ENCODE data around the genes NME3, NTHL1, MLST8, RNPS1 and ABCA3.

- PRO-cap, 2 experiments, result no peak in any of the 2 experiments
These were observed 2.7 kb downstream of the NME3 start for GRCh38 chr16:1768427-1769167.

DNA sequence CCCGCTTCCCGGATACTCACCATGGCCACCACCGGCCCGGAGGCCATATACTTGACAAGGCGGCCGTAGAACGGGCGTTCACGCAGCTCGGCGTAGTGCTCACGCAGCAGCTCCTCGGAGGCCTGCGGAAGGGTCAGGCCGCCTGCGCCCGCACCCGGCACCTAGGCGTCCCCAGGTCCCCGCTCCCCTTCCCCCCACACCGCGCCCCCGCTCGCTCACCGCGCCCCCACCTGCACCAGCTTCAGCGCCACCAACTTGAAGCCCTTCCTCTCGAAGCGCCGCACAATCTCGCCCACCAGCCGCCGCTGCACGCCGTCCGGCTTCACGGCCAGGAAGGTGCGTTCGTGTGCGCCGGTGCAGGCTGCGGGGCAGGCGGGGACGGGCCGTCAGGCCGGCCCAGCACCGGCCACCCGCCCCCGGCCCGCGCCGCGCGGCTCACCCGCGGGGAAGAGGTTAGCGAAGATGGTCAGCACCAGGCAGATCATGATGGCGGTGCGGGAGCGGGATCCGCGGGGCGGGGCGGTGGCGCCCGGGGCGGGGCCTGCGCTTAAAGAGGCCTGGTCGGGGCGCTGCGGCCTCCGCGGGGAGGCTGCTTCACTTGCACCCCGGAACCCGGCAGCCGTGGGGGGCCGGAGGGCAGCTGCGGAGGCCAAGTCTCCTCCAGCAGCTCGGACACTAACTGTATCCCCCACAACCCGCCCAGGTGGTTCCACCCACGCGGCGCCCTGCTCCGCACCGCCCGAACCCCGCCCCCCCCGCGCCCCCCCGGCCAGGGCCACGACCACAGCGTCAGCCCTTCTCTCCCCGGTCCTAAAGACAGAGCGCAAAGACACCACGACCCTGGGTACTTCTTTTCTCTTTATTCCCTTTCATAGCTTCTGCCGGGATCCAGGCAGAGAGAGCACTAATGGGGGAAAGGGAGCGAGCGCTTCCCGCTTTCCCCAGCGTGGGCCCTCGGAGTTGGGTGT lies at the start of gene NME3:
Gene NME3, minus strand, starts transcription at position 494 of the 968 bp plus-strand sequence.
- PRO-cap, 2 experiments, result no peak in any of the 2 experiments

GRCh38 chr16:1779551-1779931 lies 2.8 kb downstream of the SPSB3 start:
- PRO-cap, 2 experiments, result no peak in any of the 2 experiments

DNA sequence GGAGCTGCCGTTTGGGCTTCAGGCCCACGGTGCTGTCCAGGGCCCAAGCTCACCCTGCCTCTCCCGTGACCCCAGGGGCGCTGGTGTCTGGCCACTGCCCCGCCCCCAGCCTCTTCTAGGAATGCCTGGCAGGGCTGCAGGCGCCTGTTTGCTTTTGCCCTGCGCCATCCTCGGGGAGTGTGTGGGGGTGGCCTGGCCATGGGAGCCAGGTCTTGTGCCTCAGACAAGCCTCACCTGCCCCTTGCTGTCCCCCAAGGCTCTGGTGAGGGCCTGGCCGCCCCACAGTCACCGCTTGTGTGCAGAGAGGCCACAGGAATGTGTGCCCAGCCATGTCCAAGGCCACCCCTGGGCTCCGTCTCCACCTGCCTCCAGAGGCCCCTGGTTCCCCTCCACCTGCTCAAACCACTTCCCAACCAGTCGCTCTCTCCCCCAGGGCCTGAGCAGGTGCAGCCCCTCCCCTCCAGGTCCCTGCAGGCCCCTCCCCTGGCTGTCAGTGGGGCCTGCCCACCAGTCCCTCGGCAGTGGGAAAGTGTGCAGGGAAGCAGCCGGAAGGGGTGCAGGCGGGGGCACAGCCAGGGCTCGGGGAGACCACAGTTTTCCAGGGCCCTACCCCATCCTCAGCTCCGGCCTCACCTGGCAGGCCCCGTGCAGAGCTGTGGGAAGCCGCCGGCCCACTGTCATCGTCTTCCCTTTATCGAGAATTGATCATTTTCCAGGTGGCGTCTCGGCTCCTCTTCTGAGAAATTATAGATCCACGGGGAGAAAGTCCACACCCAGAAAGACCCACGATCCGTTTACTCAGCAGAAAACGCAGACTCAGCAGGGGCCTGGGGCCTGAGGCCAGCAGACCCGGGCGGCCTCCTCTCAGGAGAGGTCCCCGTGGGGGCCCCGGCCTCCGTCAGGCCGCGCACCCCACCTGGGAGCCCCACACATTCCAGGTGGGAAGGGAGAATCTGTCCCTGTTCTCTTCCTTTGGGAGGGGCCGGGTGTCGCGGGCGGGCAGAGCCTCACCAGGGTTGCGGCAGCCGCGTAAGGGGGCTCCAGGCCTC lies 1.0 kb upstream of the IGFALS start:
- PRO-cap, 2 experiments, result no peak in any of the 2 experiments

- PRO-cap, 2 experiments, result no peak in any of the 2 experiments
These were observed 9.8 kb downstream of the HAGH start for GRCh38 chr16:1816696-1817446.

DNA sequence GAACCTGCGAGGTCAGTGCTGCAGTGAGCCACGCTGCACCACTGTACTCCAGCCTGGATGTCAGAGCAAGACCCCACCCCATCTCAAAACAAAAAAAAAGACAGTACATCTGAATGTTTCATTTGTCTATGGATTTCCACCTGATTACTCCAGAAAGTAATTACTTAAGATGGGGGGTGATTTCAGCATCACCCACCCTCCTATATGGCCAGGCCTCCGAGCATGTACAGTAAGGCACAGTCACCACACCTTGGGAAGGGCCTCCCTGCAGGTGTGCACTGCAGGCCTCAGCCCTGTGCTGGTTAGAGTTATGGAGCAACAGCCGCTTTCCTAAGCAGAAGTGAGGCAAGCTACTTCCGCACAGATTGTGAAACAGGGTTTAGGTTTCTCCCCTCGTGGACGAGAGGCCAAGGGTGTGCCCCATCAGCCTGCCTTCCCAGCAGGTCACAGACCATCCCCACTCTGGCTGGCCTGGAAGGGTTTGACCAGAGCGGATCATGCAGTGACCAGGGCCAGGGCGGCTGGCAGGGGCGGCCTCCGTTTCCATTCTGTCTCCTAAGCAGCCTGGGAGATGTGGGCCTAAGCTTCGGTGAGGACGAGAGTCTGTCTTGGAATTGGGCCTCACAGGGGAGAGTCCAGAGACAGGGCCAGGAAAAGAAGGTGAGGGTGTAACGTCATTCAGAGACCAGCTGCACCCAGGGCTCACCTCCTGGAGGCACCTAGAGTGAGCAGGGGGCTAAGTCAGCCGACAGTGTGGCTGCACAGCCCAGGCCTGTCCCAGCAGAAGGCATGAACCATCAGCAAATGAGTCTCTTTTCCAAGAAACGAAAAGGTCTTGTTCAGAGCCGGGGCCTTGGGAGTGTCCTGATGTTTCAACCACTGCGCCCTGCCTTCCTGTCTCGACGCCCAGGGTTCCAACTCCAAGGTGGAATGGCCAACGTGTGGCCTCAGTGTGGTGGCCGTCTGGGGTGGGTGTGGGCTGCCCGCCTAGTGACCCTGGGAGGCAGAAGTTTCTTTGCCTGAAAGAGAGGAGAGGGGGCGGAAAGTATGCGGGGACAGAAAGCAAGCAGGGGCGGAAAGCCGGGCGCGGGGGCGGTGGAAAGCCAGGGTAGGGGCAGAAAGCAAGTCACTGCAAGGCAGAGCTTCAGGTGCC lies 4.5 kb downstream of the MSRB1 start:
- PRO-cap, 2 experiments, result no peak in any of the 2 experiments

DNA sequence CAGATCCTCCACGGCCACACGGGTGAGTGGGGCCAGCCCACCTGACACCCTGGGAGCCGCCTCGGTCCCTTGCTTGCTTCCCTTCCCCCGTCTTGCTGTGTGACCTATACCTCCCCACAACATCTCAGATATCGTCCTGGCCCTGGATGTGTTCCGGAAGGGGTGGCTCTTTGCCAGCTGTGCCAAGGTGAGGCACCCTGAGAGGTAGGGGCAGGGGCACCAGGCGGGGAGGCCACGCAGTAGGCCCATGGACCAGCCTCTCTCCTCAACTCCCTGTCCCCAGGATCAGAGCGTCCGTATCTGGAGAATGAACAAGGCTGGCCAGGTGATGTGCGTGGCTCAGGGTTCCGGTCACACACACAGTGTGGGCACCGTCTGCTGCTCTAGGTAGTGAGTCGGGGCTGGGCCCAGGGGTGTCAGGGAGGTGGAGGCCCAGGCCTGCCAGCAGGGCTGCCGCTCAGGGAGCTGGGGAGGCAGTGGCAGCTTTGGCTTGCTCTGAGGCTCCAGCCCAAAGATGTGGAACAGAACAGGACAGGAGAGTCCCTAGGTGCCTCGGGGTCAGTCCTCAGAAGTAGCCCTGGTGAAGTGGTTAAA lies 4.2 kb downstream of the TBL3 start:
- PRO-cap, 2 experiments, result no peak in any of the 2 experiments

GRCh38 chr16:1991876-1992329 lies 2.1 kb downstream of the SYNGR3 start:
- PRO-cap, 2 experiments, result peak in 2 of 2 experiments; most common minus-strand start chr16:1992209 (in 2)

- PRO-cap, 2 experiments, result no peak in any of the 2 experiments
These were observed 933 bp downstream of the NHERF2 start for GRCh38 chr16:2027570-2028099.

- PRO-cap, 2 experiments, result peak in 1 of 2 experiments; most common plus-strand start chr16:2047985 (in 1); most common minus-strand start chr16:2047834 (in 1)
These were observed at the start of gene NTHL1 for GRCh38 chr16:2047039-2048131. NTHL1 (minus strand) TSS chr16:2047834.

DNA sequence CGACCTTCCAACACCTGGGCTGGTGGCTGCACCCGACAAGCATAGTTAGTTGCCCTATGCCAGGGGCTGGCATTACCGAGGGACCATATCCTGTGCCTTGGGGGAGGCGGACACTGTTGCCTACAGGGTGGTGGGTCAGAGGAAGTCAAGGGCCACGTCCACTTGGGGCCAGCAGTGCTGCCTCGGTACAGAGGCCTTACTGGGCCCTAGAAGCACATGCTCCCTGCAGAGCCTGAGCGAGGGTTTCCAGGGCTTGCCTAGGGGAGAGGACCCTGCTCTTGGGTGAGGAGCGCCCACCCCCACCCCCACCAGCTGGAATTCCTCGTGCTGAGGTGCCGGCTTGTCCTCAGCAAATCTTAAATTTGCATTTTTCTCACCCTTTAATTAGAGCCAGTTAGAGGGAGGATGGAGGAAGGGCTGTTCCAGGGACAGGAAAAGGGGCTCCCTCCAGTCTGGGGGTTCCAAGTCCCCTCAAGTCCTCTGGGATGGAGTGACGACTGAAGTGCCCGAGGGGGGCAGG lies 1.8 kb downstream of the RAB26 start:
- PRO-cap, 2 experiments, result no peak in any of the 2 experiments

- PRO-cap, 2 experiments, result no peak in any of the 2 experiments
These were observed 16.6 kb downstream of the CASKIN1 start for GRCh38 chr16:2179755-2180243.

GRCh38 chr16:2205057-2205537 lies at the start of gene MLST8:
MLST8 (plus strand) TSS chr16:2205454.
- PRO-cap, 2 experiments, result peak in 2 of 2 experiments; most common plus-strand start chr16:2205477 (in 1); most common minus-strand start chr16:2205336 (in 1)

DNA sequence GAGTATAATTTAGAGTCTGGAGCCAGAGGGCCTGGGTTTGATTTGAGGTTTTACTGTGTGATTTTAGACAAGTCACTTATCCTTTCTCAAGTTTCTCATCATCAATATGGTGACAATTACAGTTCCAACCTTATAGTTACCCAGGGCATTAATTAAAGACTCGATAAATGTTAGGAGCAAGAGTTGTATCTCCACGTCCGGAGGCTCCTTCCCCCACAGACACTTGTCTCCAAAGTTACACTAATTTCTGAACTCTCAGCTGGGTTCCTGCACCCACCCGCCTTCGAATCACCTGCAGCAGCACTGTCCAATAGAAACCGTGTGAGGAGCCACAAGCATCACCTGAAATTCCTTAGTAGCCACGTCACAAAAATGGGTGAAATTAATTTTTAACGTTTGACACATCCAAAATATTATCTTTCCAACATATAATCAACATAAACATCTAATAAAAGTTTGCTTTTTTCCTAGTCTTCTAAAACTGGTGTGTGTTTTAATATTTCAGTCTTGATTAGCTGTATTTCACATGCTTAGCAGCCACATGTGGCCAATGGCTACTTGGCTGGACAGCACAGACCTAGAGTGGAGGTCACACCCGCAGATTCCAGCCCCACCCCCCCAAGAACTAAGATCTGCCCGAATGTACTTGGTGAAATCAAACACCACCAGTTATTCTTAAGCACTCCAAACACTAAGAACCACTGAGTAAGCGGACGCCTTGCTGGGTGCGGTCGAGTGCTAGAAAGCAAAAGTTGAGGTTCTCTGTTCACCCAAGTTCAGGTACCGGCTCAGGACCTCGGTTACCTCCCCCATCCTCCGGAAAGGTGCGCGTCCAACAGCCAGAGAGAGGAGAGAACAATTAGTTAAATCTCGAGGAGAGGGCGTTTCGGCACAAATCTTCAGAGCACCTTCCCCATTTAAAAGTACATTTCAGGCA lies 1.3 kb downstream of the RNPS1 start:
- PRO-cap, 2 experiments, result no peak in any of the 2 experiments

- PRO-cap, 2 experiments, result peak in 2 of 2 experiments; most common plus-strand start chr16:2267913 (in 1); most common minus-strand start chr16:2267957 (in 2)
These were observed at the start of gene RNPS1 for GRCh38 chr16:2267463-2268273. RNPS1 (minus strand) TSS chr16:2268126.

DNA sequence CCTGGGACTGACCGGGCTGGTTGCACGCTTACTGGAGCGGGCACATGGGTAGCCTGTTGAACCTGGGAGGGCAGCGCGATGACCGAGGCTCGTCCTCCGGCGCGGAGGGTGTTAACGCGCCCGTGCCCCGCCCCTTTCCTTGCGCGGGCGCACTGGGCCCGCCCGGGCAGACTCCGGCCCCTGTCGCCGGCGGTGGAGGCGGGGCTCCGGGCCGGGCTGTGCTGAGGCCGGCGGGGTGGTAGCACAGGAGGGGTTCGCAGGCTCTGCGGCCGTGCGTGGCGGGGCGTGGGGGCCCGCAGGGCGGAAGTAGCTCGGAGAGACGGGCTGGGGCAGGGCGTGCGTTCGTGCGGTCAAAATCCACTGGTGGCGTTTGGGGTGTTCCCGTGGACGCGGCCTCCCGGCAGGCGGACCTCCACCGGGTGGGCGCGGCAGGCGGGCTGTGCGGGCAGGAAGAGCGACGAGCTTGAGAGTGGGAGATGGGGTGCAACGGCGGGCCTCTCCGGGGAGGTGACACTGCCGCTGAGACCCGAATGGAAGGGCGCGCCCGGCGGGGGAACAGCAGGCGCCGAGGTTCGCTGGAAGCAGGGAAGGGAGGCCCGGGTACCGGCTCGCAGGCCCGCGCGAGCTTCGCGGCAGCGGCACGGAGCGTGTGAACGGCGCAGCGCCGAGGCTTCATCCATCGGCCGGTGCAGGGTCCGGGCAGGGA lies 501 bp upstream of the RNPS1 start:
- PRO-cap, 2 experiments, result peak in 1 of 2 experiments; most common plus-strand start position 475 of the sequence (in 1); most common minus-strand start position 532 of the sequence (in 1)

- PRO-cap, 2 experiments, result peak in 1 of 2 experiments; most common minus-strand start chr16:2340847 (in 1)
These were observed at the start of gene ABCA3 for GRCh38 chr16:2340427-2341322. ABCA3 (minus strand) TSS chr16:2340728.

DNA sequence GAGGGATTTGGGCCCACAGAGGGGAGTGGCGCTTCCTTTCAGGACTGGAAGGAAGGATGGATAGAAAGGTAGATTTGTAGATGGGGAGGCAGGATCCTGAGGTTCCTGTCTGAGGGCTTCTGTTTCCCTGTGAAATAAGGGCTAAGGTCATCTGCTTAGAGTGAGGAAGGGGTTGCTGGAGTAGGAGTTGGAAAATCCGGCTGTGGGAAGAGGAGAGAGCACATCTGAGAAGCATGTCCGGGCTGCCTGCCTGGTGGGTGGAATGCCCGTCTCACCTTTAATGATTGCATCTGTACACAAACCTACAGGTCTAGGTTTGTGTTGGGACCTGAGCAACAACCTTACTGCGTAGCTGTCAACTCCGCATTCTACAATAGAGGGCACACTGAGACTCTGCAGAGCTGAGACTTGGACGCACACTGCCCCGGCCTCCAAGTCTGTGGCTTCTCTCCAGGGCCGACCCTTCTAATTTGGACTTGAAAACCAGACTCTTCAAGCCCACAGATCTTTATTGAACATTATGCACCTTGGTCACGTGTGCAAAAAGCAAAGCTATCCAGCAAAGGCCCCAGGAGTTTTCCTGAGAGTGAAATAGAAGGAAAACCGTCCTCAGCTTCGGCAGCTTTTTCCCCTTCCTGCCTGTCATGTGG lies 1.1 kb downstream of the CCNF start:
- PRO-cap, 2 experiments, result no peak in any of the 2 experiments

DNA sequence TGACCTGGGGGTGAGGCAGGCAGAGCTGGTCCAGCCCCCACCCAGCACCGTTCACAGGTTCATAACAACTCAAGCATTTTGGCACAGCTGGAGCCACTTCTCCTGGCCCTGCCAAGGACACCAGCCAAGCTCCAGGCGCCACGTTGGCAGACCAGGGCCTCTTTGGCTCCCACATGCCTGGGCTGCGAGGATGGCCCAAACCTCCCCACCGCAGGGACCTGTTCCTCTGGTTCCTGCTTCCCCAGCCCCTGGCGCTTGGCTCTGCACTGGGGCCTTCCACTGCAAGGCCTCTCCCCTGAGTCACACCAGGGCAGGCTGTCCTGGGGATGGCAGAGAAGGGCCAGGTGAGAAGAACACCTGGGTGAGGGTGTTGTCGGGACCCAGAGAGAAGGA lies 14.9 kb upstream of the ATP6V0C start:
- PRO-cap, 2 experiments, result no peak in any of the 2 experiments

DNA sequence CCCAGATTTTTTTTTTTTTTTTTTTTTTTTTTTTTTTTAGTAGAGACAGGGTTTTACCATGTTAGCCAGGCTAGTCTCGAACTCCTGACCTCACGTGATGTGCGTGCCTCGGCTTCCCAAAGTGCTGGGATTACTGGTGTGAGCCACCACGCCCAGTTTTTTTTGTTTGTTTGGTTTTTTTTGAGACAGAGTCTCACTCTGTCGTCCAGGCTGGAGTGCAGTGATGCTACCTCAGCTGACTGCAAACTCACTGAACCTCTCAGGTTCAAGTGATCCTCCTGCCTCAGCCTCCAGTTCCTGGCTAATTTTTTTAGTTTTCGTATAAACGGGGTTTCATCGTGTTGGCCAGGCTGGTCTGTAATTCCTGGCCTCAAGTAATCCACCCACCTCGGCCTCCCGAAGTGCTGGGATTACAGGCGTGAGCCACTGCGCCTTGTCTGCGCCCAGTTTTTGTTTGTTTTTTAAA lies 2.2 kb upstream of the CEMP1 start:
- PRO-cap, 2 experiments, result no peak in any of the 2 experiments

All from helper T cell (primary cell).